LUHMES (cell line): ENCODE data around the genes SULT2B1, DBP, RASIP1, FGF21, CGB3 and TEAD2.

DNA sequence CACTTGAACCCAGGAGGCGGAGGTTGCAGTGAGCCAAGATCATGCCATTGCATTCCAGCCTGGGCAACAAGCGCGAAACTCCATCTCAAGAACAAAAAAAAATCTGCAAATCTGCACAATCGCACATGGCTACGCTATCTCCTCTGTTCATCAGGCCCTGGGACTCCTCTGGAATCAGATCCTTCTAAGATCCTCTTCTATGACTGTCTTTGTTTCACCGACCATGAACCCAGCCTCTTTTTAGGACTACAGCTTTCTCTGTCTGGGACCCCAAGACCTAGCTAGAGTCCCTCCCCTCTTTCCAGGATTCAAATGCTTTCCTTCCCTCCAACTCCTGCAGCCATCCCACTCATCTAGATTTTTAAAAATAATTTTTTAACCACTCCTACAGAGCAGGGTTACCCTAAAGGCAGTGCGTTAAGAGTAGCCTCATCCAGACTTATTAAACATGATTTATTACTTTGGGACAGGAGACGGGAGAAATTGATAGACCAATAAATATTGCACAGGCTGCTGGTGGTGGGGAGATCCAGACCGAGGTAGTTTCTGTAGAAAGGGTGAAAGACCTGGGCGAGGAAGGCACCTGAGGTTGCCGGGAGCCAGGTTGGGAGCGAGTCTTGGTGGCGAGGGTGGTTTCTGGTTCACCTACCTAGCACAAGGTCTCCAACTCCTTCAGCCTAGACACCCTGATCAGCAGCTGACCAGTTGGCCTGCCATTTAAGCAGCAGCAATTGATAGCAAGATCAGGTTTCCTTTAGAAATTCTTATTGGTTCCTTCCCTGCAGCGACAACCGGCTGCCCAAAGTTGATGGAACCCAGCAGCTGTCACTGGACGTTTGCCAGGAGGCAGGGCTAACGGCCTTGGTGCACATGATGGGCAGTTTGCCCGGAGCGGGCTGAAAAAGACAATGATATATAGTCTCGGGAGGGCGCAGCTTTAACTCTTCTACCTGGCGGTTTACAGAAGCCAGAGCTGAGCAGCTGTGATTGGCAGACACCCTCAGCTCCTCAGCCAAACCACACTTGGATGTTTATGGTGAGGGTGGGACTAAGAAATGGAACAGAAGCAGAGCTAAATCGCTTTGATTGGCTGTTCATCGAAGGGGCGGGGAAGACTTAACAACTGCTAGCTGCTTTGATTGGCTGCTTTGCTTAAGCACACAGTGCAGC lies 7.0 kb downstream of the EMP3 start:
- PRO-cap: bidirectional peak, plus-strand start at position 879 of the sequence, minus-strand start at position 692 of the sequence; bidirectional peak, plus-strand start outside the sequence, minus-strand start at position 1,026 of the sequence

DNA sequence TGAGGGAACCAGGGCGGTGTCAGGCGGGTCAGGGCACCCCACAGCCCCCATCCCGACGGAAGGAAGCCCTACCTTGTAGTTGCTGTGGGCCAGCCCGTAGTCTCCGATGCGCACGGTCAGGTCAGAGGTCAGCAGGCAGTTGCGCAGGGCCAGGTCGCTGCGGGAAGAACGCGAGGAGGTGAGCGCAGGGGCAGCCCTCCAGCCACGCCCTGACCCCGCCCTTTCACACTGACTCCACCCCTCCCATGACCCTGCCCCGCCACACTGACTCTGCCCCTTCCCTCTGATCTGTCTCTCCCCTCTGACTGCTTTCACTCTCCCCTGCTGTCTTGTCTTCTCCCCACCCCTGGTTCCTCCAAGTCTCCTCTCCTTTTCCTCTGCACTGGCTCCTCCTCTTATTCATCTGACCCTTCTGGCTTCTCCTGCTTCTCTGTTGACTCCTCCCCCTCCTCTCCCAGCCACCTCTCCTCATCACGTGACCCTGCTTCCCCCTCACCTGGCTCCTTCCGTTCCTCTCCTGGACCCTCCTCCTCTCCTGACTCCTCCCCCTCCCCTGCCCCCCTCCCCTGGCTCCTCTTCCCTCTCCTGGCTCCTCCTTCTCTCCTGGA lies 10.1 kb downstream of the LMTK3 start:
- PRO-cap: no peak

GRCh38 chr19:48551552-48552339 lies at the start of gene SULT2B1:
Gene SULT2B1 (plus strand): TSS chr19:48552172.
- PRO-cap: no peak

DNA sequence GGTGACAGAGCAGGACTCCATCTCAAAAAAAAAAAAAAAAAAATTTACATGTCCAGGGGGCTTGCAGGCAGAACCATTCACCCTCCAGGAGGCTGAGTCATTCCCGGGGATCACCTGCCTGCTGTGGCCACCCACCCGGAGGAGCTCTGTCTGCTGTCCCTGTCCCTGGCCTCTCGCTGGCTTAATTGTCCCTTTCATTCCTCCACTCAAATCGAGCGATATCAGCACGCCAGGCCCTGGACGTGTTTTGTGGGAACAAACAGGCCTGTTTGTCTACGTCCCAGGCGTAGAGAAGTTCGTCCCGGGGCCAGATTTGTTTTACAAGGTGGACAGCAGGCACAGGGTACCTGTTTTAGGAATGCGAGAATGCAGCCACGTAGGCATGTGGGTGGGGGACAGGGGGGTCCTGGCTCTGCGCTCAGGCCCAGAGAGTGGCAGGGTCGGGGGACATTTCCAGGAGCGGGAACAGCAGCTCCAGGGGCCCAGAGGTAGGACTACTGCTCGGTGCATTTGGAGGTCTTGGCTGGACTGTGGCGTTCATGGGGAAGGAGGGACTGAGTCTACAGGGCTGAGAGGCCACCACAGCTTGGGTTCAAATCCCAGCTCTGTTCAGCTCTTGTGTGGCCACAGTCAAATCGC lies 21.3 kb downstream of the SULT2B1 start:
- PRO-cap: no peak

DNA sequence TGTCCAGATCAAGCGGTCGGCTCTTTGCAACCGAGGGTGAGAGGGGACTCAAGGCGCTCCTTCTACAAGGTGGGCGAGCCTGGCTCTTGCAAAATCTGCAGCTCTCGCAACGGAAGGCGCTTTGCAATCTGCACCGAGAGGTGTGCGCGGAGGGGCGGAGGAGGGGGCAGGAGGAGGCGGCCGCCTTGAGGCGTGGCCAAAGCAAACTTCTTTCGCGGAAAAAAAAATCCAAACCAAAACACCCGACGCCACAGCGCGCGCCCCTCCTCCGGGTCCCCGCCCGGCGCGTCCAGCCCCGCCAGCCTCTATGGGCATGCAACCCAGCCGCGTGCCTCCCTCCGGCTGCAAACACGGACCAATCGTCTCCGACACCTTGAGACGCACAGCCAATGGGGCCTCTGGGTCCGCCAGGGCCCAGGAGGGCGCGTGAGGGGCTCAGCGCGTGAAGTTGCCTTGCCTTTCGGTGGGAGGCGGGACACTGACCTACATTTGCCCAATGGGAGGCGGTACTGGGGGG lies at the start of gene DBP:
Gene DBP, minus strand, starts transcription at position 146 of the 517 bp plus-strand sequence.
- PRO-cap: unidirectional peak, minus-strand start at position 132 of the sequence

GRCh38 chr19:48638575-48639483 lies 1.6 kb upstream of the DBP start:
- PRO-cap: no peak

DNA sequence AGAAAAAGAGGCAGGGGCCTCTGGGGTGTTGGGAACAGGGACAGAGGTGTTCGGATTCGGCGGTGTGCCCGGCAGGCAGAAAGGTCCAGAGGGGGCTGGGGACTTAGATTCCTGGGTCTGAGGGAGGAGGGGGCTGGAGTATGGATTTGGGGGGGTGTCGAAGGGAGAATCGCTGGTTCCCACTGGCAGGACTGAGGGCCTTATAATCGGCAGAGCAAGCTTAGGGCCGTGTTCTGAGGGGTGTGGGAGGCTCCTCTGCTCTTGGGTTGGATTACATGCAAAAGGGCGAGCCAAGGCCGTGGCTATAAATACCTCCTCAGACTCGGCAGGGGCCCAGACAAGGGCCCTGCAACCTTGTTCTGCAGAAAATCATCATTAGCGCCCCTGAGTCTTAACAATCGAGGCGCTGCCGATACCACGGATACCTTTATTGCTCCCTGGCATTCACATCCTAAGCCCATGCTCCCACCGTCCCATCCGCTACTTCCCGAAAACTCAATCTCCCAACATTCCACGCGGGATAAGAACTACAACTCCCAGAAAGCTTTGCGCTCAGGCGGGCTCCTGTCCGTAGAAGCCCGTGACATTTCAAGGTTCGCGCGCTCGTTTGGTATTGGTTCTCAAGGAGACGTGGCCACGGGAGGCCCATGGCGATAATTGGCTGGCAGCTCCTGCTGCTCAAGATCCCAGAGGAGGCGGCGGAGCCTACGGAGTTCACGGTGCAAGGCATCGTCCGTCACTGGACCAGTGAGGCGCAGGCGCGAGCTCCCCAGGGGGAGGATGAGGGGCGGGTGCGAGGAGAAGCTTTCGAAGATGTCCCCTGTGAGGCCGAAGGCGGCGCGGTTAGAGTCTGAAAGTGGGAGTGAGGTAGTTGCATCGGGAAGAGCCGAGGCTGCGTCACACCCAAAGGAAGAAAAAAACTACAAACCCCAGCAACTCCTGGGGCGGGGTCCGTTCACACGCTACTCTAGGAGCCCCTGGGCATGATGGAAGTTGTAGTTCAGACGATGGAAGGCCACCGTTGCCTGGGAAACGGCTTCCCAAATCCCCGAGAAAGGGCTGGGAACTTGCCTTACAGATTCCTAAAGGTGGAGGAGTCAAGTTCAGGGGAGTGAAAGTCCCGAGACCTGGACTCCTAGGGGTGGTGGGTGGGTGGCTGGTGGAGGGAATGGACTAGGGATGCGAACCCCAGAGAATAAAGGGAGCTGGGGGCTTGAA lies 1.1 kb upstream of the MAMSTR start:
- PRO-cap: bidirectional peak, plus-strand start at position 688 of the sequence, minus-strand start at position 497 of the sequence

GRCh38 chr19:48740412-48741010 lies at the start of gene RASIP1:
Gene RASIP1 (minus strand): TSS chr19:48740610.
- PRO-cap: no peak

GRCh38 chr19:48755275-48755628 lies at the start of gene FGF21:
Gene FGF21 (plus strand): TSS chr19:48755524.
- PRO-cap: no peak

- PRO-cap: no peak
These were observed 5.2 kb upstream of the BCAT2 start for GRCh38 chr19:48815968-48816431.

DNA sequence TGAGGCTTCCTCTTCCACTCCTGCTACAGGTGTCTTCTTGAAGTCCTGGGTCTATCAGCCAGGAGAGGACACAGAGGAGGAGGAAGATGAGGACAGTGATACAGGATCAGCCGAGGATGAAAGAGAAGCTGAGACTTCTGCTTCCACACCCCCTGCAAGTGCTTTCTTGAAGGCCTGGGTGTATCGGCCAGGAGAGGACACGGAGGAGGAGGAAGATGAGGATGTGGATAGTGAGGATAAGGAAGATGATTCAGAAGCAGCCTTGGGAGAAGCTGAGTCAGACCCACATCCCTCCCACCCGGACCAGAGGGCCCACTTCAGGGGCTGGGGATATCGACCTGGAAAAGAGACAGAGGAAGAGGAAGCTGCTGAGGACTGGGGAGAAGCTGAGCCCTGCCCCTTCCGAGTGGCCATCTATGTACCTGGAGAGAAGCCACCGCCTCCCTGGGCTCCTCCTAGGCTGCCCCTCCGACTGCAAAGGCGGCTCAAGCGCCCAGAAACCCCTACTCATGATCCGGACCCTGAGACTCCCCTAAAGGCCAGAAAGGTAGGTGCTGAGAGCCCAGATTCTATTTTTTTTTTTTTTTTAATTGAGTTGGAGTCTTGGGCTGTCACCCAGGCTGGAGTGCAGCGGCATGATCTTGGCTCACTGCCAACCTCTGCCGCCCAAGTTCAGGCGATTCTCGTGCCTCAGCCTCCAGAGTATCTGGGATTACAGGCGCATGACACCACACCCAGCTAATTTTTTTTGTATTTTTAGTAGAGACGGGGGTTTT lies 2.3 kb downstream of the PPP1R15A start:
- PRO-cap: no peak

DNA sequence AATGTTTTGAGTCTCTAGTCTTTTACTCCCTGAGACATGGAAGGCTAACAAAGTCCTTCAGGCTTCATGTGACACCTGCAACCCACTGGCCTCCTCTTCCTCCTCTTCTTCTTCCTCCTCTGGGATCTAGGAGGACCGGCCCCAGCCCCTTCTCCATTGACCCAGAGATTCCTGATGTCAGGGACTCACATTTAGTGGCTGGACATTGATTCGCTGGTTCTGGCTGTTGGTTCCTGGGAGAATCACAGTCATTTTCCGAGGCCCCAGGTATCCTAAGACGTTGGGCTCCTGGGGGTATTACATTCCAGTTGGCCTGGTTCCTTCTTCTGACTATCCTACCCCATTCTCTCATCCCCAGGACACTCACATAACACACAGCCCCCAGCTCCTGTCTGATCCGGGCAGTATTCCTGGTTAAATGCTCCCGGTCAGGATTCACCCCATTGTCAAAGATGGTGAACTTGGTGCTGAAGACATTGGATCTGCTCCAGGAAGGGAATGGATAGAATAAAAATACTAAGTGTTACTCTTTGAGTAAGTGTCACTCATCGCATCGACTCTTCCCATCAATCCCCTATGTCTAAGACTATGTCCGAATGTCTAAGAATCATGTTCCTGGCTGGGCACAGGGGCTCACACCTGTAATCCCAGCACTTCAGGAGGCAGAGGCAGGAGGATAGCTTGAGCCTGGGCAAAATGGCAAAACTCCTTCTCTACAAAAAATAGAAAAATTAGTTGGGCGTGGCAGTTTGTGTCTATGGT lies 11.5 kb downstream of the PPP1R15A start:
- PRO-cap: no peak

GRCh38 chr19:48895781-48896684 lies 2.5 kb downstream of the TULP2 start:
- PRO-cap: no peak

- PRO-cap: no peak
These were observed 662 bp downstream of the NUCB1 start for GRCh38 chr19:48900515-48901432.

- PRO-cap: no peak
These were observed 14.6 kb upstream of the DHDH start for GRCh38 chr19:48918651-48919493.

- PRO-cap: no peak
These were observed at the start of gene CGB3 for GRCh38 chr19:49024082-49024504. Gene CGB3 (minus strand): TSS chr19:49024333.

- PRO-cap: no peak
These were observed 536 bp downstream of the NTF4 start for GRCh38 chr19:49064075-49064489.

GRCh38 chr19:49073705-49074350 lies 1.3 kb upstream of the KCNA7 start:
- PRO-cap: no peak

GRCh38 chr19:49097533-49098541 lies 12.6 kb downstream of the SNRNP70 start:
- PRO-cap: no peak

GRCh38 chr19:49361950-49362870 lies at the start of gene TEAD2:
Gene TEAD2 (minus strand): TSS chr19:49362416.
- PRO-cap: bidirectional peak, plus-strand start at chr19:49362500, minus-strand start at chr19:49362399